Right lobe of liver (tissue), 4 donors: ENCODE measurements around the gene INAFM1.

- PRO-cap, 4 experiments = no peak in any of the 4 experiments
- RAMPAGE, long total RNA, 2 experiments = no peak in any of the 2 experiments
Measured at GRCh38 chr19:46466592-46467116, 4.7 kb downstream of the PNMA8A start.

DNA sequence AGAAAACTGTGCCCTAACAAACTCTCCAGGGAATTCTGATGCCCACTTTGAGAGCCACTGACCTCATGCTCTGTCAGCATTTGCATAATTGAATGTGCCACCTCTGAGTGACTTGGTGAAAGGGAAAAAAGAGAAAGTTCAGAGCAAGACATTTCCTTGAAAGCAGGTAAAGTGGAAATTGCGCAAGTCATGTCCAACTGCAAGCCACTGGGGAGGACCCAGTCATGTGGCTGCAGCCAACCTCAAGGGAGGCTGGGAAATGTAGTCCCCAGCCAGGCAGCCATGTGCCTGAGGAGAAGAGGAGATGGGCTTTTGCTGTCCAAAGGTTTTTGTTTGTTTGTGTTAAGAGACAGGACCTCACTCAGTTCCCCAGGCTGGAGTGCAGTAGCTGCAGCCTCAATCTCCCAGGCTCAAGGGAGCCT, 50.8 kb upstream of the PNMA8B start:
- PRO-cap, 4 experiments = no peak in any of the 4 experiments
- RAMPAGE, long total RNA, 2 experiments = no peak in any of the 2 experiments

- PRO-cap, 4 experiments = no peak in any of the 4 experiments
- RAMPAGE, long total RNA, 2 experiments = no peak in any of the 2 experiments
Measured at GRCh38 chr19:46601537-46602202, 540 bp downstream of the CALM3 start.

DNA sequence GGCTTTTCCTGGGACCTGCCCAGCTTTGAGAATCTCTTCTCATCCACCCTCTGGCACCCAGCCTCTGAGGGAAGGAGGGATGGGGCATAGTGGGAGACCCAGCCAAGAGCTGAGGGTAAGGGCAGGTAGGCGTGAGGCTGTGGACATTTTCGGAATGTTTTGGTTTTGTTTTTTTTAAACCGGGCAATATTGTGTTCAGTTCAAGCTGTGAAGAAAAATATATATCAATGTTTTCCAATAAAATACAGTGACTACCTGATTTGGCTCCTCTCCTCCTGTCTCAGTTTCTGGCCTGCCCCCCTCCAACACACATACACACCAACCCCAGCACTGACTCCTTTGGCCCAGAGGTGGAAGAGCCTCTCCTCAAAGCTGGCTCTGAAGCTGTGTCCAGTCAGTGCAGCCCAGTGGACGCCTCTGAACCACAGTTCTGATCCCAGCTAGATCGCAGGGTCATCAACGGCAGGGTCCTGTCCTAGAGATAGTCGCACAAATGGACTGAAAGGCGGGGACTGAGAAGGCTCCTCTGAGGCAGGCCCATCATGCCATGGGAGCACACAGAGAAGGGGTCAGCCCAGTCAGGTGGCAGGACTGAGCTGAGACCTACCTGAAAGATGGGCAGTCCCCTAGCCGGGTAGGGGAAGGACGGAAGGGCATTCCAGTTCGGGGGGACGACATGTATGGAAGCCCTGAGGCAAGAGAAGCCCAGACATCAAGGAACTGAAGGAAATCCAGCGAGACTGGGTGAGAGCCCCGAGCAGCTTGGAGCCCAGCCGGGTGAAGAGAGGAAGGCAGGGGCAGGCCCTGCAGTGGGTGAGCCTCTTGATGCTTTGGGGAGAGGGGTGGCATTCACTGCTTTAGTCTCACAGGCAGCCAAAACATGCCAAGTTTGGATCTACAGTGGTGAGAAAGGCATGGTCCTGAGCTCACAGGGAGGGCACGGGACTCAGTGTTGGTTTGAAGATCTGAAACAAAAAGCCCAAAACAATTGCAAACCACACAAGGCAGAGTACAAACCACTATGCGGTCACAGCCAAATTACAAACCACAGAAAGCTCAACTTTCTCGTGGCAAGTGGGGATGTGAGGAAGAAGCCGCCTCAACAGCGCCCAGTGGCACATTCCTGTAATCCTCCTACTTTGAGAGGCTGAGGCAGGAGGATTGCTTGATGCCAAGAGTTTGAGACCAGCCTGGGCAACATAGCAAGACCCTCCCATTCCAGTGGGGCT, 9.8 kb downstream of the CALM3 start:
- PRO-cap, 4 experiments = no peak in any of the 4 experiments
- RAMPAGE, long total RNA, 2 experiments = no peak in any of the 2 experiments

GRCh38 chr19:46644756-46645097, 8.7 kb upstream of the GNG8 start:
- PRO-cap, 4 experiments = no peak in any of the 4 experiments
- RAMPAGE, long total RNA, 2 experiments = no peak in any of the 2 experiments

- PRO-cap, 4 experiments = peak in 1 of 4 experiments; most common minus-strand start chr19:46654740 (in 1)
- RAMPAGE, long total RNA, 2 experiments = no peak in any of the 2 experiments
Measured at GRCh38 chr19:46654590-46655241, 6.3 kb downstream of the DACT3 start.

DNA sequence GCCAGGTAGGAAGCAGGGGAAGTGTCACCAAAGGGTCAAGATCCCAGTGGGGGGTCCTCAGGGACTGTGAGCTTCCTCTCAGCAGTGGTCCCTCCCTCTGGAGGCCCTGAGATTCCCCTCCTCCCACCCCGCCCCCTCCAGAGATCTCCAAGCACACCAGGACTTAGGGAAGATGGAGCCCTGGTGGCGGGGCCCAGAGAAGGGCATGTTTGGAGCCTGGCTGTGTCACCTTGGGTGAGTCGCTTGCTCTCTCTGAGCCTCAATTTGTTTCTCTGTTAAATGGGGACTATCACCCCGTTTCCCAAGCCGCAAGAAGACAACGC, 846 bp downstream of the DACT3 start:
- PRO-cap, 4 experiments = no peak in any of the 4 experiments
- RAMPAGE, long total RNA, 2 experiments = no peak in any of the 2 experiments

DNA sequence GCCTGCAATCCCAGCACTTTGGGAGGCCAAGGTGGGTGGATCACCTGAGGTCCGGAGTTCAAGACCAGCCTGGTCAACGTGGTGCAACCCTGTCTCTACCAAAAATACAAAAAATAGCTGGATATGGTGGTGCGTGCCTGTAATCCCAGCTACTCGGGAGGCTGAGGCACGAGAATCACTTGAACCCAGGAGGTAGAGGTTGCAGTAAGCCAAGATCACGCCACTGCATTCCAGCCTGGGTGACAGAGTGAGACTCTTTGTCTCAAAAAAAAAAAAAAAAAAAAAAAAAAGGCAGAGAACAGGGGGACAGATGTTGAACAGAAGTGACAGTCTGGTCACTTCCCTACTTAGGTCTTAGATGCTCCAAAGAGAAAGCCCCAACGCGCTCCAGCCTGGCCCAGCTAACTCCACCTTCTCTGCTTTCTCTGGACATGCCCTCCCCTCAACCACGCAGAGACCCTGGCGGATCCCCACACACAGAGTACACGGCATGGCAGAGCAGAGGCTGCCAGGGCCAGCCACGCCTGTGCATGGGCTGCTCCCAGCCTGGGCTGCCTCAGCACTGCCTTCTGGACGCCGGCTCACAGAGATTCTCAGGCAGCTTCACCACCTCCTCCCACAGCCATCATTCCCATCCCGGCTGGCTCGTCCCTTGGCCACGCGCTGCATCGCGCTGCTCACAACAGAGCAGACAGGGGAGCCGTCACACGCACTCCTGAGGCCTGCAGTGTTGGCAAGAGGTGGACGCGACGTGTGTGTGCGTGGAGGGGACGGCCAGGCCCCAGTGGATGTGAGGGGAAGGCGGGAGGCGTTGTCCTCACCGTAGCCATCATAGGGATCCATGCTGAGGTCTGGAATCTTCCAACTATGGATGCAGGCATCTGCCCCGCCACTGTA, 7.3 kb upstream of the PRKD2 start:
- PRO-cap, 4 experiments = no peak in any of the 4 experiments
- RAMPAGE, long total RNA, 2 experiments = no peak in any of the 2 experiments

GRCh38 chr19:46736469-46737203, 9.2 kb upstream of the FKRP start:
- PRO-cap, 4 experiments = peak in 2 of 4 experiments; most common plus-strand start chr19:46736894 (in 2); most common minus-strand start chr19:46736860 (in 1)
- RAMPAGE, long total RNA, 2 experiments = start-site peak on the minus strand in 1 of 2 experiments, at chr19:46736843-46736894 at its widest, 20 reads per replicate

DNA sequence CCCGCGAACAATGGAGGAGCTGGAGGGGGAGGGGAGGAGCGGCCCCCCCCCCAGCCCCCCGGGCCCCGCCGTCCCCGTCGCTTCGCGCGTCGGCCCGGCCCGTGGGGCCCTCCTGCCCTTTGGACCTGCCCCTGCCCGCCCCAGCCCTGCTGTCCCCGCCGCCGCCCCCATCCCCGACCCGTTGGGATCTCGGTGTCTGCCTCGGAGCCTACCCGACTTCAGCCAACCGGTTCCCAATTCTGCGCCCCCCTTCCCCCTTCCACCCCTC, 439 bp downstream of the ARHGAP35 start:
- PRO-cap, 4 experiments = peak in 4 of 4 experiments; most common plus-strand start position 181 of the sequence (in 4); most common minus-strand start position 114 of the sequence (in 4)
- RAMPAGE, long total RNA, 2 experiments = no peak in any of the 2 experiments

DNA sequence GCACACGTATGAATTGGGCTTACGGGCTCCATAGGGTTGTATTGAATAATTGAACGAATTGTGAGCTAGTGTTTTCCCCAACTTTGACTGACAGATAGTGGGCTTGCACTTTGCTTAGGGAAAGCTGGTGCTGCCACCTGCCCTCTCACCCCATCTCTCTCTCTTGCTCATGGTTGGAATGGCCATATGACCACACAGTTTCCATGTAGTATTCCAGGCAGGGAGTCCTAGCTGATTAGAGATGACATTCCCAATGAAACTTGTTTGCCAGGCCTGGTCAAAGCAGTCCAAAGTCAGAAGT, 76.3 kb upstream of the NPAS1 start:
- PRO-cap, 4 experiments = peak in 3 of 4 experiments; most common minus-strand start position 160 of the sequence (in 2)
- RAMPAGE, long total RNA, 2 experiments = no peak in any of the 2 experiments

- PRO-cap, 4 experiments = no peak in any of the 4 experiments
- RAMPAGE, long total RNA, 2 experiments = no peak in any of the 2 experiments
Measured at GRCh38 chr19:46958484-46959228, 61.0 kb upstream of the NPAS1 start.

DNA sequence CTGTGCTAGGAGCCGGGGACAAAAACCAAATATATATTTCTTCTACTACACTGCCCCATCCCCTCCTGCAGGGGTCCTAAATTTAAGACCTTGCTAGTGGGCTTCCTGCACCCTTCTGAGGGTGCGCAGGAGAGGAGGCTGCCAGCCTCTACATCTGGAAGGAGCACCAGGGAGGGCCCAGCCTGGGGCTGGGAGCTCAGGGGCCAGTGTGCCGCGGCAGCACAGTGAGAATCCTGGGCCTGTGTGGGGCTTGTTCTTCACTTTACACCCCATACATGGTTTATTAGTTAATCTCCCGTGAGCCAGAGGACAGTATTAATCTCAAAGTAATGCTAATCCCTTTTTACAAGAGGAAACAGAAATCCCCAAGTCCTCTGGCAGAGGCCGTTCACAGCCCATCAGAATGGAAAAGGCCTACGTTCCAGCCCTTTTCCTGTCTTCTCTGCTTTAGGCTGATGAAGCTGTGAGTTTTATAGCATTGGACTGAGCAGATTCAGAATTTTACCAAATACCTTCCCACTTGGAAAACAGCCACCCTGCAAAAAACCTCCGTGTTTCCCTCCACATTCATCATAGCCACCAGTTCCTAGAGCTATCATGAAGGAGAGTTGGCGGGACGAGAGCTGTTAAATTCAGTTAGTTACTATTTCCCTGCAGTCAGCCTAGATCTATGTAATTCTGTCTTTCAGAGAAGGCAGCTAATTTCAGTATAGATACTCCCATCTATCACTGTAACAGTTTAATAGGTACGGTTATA, 44.2 kb upstream of the NPAS1 start:
- PRO-cap, 4 experiments = peak in 1 of 4 experiments; most common minus-strand start position 444 of the sequence (in 1)
- RAMPAGE, long total RNA, 2 experiments = no peak in any of the 2 experiments

DNA sequence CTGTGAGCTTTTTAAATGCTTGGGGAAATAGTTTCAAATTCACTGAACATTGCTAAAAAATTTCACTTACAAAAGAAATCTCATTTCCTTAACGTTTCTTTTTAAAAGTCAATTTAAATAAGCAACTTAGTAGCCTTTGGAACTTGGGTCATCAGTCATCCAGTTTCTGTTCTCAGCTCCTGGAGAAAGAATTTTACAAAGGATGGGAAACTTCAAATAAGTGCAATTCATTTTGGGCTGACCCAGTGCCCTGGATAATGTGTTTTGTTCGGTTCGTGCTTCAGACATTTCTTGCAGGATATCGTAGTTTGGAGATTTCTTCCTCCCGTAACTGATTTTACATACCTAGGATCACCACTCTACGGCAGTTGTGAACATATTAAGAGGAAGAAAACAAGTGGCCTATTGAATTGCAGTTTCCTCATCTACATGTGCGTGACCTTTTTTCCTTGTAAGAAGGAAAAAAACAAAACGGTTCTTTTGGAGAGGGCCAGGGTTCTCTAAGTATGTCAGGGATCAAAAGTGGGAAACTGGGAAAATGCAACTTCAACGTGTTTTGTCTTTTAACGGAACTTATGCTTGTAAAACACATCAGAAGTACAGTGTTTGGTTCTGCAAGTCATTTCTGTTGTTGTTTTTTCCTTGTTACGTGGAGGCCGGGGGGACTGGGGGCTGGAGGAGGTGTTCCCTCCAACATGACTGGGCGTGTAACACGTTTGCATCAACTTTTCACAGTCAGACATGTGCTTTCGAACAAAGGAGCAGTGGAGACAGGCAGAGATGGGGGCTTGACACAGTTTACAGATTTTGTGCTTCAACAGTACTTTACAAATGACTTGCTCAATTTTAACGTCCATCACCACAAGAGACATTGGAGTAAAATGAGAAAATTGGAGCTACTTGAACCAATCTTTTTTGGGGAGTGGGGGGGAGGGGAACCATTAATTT, 4.0 kb downstream of the ZC3H4 start:
- PRO-cap, 4 experiments = peak in 3 of 4 experiments; most common plus-strand start position 756 of the sequence (in 2)
- RAMPAGE, long total RNA, 2 experiments = no peak in any of the 2 experiments

DNA sequence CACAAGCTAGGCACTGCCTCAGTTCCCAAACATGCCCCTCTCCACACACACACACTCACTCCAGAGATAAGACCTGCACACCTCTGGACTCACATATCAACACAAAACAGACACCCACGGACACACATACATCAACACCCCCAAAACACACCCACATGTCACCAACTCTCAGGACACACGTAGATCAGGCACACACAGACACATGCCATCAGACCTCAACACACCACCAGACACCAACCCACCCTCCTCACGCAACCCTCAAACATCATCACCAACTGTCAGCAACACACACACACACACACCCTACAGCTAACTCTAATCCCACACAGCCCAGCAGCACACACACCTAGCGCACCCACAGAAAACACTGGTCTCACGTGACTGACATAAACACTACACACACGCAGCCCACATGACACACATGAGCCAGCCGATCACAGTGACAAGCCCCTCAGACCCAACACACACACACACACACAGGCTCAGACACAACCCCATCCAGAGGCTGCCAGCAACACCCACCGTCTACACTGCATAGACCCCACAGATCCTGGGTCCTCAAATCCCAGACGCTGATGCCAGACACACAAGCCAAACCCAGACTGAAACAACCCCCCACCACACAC, 1.7 kb downstream of the BBC3 start:
- PRO-cap, 4 experiments = peak in 1 of 4 experiments; most common plus-strand start position 422 of the sequence (in 1); most common minus-strand start position 366 of the sequence (in 1)
- RAMPAGE, long total RNA, 2 experiments = no peak in any of the 2 experiments

DNA sequence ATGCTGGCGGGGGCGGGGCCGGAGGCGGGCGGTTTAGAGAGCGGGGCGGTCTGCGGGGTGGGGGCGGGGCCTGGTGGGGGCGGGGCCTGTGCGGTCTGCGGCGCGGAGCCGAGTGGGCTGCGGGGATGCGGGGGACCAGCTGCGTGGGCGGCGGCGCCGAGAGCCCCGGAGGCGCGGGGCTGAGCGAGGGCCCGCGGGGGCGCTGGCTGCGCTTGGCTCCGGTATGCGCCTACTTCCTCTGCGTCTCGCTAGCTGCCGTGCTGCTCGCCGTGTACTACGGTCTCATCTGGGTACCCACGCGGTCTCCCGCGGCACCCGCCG, at the start of gene INAFM1:
Gene INAFM1, plus strand, starts transcription at position 91 of the 321 bp plus-strand sequence.
- PRO-cap, 4 experiments = peak in 4 of 4 experiments; most common plus-strand start position 122 of the sequence (in 3)
- RAMPAGE, long total RNA, 2 experiments = no peak in any of the 2 experiments

- PRO-cap, 4 experiments = peak in 4 of 4 experiments; most common plus-strand start chr19:47311121 (in 3); most common minus-strand start chr19:47310896 (in 1)
- RAMPAGE, long total RNA, 2 experiments = no peak in any of the 2 experiments
Measured at GRCh38 chr19:47310533-47311405, 1.1 kb downstream of the C5AR1 start.

DNA sequence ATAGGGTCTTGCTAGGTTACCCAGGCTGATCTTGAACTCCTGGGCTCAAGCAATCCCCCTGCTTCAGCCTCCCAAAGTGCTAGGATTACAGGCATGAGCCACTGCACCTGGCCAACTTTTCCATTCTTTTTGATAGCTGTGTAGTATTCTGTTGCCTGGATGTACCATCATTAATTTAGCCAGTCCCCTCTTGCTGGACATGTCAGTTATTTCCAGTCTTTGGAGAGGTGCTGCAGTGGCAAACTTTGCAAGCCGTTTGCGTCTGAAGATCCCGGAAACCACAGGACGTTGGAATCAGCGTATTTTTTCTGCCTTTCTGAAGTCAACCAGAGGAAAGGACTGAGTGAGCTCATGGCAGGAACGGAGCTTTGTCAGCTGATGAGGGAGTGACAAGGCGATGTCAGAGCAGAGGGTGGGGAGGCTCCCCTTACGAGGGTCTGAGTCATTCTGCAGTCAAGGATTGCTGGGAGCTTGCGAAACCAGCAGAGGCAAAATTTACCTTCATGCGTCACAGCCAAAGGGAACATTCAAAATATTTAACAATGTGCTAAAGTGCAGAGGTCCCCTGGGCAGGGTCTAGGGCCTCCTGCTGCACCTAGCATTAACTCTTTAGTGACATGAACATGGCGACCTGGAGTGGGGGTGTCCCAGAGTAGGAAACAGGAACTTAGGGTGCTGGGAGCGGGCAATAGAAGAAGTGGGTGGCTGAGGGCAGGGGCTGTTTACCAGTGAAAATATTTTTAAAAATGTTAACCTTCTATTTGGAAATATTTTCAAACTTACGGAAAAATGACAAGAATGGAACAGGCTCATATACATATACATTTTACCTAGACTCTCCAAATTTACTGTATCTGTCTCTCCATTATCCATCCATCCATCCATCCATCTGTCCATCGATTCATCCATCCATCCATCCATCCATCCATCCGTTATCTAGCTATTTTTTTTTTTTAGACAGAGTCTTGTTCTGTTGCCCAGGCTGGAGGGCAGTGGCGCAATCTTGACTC, 5.7 kb downstream of the C5AR1 start:
- PRO-cap, 4 experiments = peak in 4 of 4 experiments; most common plus-strand start position 445 of the sequence (in 3); most common minus-strand start position 373 of the sequence (in 3)
- RAMPAGE, long total RNA, 2 experiments = no peak in any of the 2 experiments

GRCh38 chr19:47319668-47320780, 10.4 kb downstream of the C5AR1 start:
- PRO-cap, 4 experiments = no peak in any of the 4 experiments
- RAMPAGE, long total RNA, 2 experiments = no peak in any of the 2 experiments

- PRO-cap, 4 experiments = no peak in any of the 4 experiments
- RAMPAGE, long total RNA, 2 experiments = no peak in any of the 2 experiments
Measured at GRCh38 chr19:47323056-47323440, 8.9 kb upstream of the C5AR2 start.